ENCODE measurements around the genes MANEA, FHL5, GPR63, NDUFAF4, PRDM13 and MCHR2.

GRCh38 chr6:95577200-95578353 is at the start of gene MANEA:
Gene MANEA, plus strand, starts transcription at chr6:95577535.
- RRBS, result no CpG with 5 or more reads among the region's 81 CpGs

GRCh38 chr6:96016054-96016537 is 322 bp downstream of the FUT9 start:
- RRBS, result no CpG with 5 or more reads among the region's 31 CpGs

DNA sequence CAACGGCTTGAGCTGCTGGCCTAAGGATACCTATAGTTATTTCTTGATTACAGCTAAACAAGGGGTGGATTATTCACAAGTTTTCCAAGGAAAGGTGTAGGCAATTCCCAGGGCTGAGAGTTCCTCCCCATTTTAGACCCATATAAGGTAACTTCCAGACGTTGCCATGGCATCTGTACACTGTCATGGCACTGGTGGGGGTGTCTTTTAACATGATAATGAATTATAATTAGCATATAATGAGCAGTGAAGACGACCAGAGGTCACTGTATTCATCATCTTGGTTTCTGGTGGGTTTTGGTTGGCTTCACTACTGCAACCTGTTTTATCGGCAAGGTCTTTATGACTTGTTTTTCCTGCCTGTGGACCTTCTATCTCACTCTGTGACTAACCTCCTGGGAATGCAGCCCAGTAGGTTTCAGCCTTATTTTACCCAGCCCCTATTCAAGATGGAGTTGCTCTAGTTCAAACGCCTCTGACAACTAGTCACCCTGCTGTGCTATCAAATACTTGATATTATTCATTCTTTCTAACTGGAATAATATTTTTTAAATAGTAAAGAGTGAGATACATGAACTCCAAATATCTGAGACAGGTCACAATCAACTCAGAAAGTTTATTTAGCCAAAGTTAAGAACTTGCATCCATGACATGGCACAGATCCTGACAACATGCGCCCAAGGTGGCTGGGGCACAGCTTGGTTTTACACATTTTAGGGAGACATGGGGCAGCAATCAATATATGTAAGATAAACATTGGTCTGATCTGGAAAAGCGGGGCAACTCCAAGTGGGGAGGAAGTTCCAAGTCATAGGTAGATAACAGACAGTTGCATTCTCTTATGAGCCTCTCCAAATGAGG is 1.3 kb upstream of the UFL1 start:
- RRBS, result no CpG with 5 or more reads among the region's 7 CpGs

DNA sequence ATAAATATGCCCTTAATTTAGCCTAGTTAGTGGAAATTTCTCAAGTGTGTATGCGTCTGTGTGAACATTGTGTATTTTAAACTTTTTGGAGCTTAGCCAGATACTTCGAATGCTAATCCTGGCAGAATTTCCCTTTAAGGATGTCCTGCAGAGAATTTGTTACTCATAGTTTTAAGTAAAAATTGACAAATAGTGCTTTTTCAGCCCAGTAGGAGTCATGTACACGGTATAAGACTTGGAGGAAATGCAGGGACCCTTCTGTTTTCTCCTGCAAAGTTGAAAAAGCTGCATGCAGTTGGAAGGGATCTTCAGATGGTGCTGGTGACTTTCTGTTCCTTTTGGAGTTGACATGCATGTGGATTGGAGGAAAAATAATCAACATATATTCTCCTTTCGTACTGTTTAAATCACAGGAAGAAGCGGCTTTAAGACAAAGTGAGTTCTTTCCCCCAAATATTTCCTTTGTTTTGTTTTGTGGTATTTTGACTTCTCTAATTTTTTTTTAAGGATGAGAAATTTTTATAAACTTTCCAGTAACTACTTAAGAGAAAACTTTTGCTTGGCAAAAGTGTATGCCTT is at the start of gene FHL5:
TSS of gene FHL5 (plus strand) at position 208 of the 579 bp plus-strand sequence.
- RRBS, result no CpG with 5 or more reads among the region's 5 CpGs

DNA sequence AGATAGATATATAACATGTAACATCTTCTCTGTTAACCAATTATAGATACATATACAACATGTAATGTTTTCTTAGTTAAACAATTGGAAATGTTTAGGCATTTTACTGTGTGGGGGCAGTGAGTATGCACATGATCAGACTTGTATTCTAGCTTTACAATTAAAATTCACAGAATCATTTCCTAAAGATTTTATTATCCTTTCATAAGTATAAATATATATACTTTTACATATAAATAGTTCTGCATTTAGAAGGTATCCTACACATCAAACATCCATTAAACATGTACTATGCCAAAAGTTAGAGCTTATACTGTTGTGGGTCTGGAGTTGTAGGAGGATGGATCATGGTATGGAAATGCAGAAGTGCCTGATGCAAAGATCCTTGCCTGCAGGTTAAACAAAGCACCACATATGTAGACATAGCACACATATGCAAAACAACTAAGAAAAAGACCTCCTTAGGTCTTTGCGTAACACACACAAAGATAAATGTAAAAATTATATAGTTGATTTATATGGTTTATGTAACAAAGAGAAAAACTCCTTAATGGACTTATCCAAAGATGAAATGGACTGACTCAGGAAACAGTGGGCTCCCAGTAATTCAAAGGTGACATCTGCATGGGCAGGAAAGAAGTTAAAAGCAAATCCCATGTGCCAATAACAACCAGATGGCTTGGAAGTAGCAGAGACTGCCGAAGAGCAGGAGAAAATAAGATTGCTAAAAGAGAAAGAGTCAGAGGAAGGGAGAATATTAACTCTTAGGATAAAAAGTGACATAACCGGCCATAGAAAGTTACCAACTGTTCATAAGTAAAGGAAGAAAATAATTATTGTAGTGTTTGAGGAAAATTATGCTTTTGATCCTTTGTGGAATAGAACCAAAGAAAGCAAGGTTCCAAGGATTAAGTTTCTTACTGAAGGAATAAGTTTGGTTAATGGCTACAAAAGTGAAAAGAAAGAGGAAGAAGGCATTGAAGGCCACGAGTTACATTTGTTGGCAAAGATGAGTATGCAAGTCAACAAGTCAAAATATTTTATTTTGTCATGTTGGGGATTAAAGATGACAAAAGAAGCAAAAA is 55.1 kb downstream of the FHL5 start:
- RRBS, result no CpG with 5 or more reads among the region's 4 CpGs

DNA sequence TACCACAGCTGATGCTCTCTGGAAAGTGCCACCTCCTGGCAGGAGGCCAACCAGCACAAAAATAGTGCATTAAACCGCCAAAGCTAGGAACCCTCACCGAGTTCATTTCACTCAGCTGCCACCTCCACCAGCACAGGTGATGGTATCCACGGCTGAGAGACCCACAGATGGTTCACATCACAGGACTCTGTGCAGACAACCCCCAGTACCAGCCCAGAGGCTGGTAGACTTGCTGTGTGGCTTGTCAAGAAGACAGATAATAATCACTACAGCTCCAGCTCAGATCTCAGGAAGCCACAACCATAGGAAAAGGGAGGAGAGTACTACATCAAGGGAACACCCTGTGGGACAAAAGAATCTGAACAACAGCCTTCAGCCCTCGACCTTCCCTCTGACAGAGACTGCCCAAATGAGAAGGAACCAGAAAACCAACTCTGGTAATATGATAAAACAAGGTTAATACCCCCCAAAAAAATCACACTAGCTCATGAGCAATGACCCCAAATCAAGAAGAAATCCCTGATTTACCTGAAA is 131.7 kb downstream of the FHL5 start:
- RRBS, result no CpG with 5 or more reads among the region's 4 CpGs

DNA sequence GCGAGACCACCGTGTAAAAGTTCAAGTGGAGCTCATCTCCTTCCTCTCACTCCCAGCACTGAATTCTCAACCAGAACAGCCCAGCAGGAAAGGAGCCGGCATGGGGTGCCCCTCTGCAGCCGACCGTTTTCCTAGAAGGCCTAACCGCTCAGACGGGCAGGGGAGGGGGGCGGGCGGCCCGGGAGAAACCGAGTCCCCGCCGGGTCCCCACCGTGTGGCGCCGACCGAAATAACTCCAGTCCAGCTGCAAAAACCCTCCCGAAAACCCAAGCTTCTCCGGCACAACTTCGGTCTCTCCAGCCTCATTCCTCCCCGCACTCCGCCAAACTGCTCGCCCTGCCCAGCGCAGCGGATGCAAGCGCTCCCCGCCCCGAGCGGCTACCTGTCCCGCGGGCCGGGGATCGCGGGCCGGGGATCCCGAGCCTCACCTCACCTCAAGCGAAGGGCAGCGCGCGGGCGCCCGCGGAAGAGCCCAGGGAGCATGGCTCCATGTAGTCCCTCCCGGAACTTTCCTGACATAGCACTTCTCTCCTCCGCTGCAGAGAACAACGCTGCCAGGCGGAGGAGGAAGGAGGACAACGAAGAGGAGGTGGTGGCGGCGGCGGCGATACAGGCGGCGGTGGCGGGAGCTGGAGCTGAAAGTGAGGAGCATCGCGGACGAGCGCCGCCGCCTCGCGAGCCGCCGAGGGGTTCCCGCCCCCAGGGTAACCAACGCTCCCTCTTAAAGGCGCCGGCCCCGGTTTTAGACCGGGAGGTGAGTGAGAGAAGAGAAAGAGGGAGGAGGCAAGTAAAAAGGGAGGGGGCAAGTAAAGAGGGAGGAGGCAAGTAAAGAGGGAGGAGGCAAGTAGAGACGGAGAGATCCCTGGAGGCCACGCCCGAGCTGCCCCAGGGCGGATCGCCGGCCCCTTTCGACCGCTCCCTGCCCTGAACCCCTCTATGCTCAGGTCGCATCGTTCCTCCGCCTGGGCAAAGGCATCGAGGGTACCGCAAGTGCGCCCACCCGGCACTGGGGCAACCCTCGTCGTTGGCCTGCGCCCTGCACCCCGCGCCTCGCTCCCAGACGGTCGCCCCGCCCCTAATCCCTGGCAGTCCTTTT is at the start of gene GPR63:
TSS of gene GPR63 (minus strand) at position 643 of the 1,096 bp plus-strand sequence.
- RRBS, result 2% methylated on average over 26 of the region's 95 CpGs

DNA sequence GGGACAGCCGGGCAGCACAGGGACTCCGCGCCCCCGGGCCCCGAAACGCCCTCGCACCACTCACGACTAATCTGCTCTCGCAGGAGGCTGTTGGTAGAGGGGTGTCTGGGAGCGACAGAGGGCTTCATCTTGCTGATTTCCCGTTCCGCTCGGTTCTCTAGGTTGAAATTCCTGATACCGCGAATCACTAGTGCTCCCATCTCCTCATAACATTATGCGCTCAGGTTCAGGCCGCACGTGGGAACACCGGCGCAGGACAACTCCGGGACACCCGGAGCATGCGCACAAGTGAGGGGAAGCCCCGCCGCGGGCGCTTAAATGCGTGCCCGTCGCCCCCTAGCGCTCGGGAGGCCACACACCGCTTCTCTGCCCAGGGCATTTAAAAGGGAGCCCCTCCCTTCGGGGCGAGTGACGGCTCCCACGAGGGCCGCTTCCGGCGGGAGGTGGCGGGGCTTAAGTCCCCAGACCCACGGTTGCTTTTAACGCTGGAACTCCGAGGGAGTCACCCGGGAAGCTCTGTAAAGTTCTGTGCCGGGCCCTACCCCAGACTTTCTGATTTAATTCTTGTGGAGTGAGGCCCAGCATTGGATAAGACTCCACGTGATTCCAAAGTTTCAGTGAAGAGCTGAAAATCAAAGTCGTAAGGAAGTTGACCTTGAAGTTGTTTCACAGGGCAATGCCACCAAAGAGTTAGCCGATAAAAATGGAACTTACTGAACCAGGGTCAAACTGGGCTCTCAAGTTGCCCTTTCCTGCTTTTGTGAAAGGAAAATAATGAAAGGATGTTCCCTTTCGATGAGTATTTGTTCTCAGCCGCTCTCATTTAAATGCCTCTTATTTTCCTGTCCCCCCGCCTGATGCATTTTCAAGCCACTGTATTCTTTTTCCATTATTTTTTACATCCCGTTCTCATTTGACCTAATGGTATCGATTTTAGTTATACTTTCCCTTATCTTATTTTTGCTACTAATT is at the start of gene NDUFAF4:
TSS of gene NDUFAF4 (minus strand) at position 290 of the 972 bp plus-strand sequence.
- RRBS, result 2% methylated on average over 6 of the region's 54 CpGs

DNA sequence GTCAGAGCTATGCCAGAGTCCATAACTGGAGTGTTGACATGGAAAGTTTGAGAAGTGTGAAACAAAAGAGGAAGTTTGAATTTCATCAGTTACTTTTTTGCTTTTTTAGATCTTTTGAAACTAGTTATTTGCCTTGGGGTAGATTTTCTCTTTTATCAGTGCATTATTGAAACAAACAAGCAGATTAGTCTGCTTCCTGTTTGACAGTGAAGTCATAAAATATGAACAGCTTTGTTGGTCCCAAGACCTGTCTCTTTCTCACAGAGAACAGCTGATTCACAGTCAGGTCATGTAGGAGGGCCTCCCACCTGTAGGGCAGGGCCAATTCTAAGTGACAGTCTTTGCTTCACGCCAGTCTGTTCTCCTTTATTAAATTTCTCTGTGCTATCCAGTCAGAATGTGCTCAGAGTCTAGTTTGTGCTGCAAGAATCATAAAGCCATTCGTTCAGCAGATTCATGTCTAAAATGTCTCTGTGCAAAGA is 125.2 kb downstream of the KLHL32 start:
- RRBS, result no CpG with 5 or more reads among the region's 2 CpGs

GRCh38 chr6:97524807-97525266 is 241.8 kb upstream of the MMS22L start:
- RRBS, result no CpG with 5 or more reads among the region's 4 CpGs

GRCh38 chr6:98111207-98111456 is 723.2 kb upstream of the POU3F2 start:
- RRBS, result no CpG with 5 or more reads among the region's 3 CpGs

- RRBS, result 4% methylated on average over 11 of the region's 69 CpGs
Measured at GRCh38 chr6:98832293-98833183, 1.8 kb upstream of the POU3F2 start.

GRCh38 chr6:99606831-99607326 is at the start of gene PRDM13:
Gene PRDM13, plus strand, starts transcription at chr6:99606833.
- RRBS, result 9% methylated on average over 6 of the region's 43 CpGs

DNA sequence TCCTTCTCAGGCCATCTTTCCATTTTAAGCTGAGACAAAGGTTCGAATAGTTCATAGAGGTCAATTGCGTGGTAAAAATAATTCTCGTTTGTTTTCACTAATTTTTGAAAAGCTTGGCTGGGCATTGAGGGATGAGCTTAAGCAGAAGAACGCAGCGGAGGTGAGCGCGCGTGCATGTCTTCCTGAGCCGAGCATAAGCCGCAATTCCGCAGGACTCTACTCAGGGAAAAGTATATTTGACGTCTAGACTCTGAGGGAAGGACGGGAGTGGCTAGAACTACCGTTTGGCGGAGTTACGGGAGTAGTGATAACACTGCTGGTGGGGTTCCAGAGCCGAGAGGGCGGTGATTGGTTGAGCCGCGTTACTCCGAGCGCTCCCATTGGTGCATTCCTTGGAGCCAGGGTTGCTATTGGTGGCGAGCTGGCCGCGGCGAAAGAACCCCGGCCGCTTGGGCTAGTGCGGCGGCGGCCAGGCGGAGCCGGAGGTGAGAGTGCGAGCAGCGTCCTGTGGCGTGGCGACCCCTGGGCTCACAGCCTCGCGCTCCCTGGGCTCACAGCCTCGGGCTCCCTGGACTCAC is 11.8 kb downstream of the PRDM13 start:
- RRBS, result 15% methylated on average over 7 of the region's 40 CpGs

- RRBS, result no CpG with 5 or more reads among the region's 7 CpGs
Measured at GRCh38 chr6:99993212-99993466, 884 bp downstream of the MCHR2 start.

DNA sequence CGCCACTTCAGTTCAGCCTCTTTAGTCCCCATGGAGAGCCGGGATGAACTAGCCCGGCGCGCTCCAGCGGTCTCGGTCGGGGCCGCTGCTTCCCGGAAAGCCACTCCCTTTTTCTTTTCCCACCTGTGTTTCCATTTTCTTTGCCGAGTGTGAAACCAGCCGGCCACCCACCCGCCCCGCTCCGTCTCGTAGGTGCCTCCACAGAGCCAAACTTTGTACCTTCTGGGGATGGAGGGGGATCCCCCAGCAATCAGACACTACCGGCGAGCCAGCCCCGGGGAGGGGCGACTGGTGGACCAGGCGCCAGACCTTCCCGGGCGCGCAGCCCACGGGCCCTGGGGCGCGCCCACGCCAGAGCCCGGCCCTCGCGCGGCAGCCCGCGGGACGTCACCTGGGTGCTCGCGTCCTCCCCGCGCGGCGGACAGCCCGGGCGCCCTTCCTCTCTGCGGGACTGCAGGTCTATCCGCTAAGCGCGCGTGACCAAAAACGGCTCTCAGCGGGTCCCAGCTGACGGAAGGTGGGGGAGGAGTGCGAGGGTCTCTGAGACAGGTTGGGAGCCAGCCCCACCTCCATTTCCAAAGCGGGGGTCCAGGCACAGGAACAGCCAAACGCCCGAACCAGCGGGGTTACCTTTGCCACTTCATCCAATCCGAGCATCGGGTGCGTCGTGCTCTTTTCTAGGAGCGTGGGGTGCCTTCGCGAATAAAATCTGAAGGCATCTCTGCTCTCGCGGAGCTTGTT is at the start of gene MCHR2:
TSS of gene MCHR2 (minus strand) at position 679 of the 741 bp plus-strand sequence.
- RRBS, result 3% methylated on average over 39 of the region's 65 CpGs

GRCh38 chr6:100460609-100461275 is 4.0 kb downstream of the SIM1 start:
- RRBS, result no CpG with 5 or more reads among the region's 11 CpGs

DNA sequence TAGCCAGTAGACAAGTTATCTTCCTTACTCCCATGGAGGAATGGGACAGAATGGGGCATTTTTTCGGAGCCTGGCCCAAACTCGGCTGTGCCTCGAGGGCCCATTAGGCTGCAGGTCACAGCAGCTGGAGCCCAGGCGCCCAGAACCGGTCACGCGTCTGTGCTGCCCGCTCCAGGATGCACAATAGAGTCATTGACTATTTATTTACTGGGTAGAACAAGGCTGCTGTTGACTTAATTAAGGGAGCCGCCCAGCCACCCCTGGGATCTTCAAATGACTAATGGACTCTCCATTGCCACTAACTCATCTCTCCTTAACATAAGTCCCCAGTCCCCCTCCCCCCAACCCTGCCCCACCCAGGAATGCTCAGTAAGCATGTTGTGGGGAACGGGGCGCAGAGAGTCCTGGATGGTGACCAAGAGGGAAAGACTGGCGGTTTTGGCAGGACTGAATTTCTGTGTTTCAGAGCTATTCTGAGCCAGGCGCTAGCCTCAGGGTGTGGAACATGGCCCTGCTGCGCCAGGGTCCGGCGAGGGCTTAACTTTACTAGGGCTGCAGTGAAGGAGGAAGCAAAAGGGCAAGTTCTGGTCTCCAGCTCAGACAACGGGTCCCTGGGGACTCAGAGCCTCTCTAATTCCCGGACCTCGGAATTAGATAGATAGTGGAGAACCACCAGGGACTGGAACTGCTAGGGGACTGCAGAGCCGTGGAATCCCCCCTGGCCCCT is 1.7 kb upstream of the GRIK2 start:
- RRBS, result 0% methylated on average over 4 of the region's 20 CpGs

DNA sequence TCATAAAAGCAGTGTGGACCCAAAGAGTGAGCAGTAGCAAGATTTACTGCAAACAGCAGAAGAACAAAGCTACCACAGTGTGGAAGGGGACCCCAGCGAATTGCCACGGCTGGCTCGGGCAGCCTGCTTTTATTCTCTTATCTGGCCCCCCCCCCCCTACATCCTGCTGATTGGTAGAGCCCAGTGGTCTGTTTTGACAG is 1566.0 kb downstream of the HACE1 start:
- RRBS, result no CpG with 5 or more reads among the region's 3 CpGs